Thoracic aorta endothelial cell (primary cell): ENCODE measurements around the genes KRT75, KRT6A and KRT79.

DNA sequence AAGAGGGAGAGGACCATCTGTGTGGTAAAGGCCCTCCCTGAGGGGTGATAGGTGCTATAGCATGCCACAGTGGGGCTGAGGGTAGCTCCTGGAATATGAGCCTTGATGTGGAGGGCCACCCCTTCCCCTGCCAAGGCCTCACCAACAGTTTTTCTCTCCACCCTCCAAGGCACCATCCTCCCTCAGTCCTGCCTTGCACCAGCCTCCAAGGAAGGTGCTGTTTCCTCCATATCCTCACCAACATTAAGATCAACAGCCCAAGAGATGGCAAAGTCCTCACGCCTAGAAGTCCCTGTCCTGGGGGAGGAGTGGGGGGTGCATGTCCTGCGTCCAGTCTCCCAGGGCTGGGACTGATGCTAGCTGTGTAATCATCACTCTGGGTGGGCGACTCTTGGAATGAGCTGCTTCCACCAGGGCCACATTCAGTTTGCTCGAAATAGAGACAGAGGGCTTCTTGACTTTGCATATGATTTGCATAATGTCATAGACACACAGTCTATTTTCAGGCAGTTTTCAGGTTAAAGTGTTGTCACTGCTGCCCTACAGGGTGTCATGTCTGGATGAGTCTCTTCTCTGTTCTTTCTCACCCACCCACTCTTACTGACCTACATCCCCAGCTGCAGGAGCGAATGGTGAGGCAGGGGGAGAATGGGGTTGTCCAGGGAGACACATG is 17.4 kb downstream of the ACVRL1 start:
- CAGE, long polyA plus RNA = no peak

GRCh38 chr12:51925706-51926473 is 18.6 kb downstream of the ACVRL1 start:
- CAGE, long polyA plus RNA = no peak

- CAGE, long polyA plus RNA = no peak
Observed at GRCh38 chr12:51975931-51977348, 24.9 kb downstream of the ACVR1B start.

DNA sequence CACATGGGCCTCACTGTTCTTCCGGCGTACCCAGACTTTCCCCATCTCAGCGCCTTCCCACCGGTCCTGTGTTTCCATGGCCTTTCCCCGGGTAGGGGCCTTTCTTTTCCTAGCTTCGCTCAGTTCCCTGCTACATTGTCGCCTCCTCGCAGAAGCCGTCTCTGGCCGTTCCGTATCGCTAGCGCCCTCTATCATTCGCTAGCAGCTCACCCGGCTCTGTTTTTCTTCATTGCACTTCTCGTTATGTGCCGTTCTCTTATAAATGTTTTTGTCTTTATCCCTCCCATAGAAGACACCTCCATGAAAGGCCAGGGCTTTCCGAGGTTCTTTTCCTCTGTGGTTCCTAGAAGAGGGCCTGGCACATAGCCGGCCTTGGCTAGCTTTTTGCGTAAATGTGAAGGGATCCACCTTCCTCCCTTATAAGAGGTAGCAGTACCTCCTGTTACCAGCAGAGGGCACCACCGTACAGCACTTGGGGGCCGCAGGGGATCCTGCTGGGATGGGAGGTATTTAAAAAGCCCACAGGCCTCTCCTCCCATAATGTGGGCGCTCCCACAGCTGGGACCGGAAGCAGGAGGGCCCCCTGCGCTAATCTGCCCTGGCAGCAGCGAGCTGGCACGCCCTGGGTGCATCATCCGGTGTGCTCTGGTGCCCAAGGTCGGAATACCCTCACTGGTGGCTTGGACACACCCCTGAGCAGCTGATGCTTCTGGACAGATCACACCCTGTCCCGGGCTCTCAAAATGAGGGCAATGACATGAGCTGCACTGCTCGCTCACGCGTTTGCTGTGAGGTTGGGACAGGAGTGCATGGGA is 18.8 kb downstream of the TAMALIN start:
- CAGE, long polyA plus RNA = no peak

DNA sequence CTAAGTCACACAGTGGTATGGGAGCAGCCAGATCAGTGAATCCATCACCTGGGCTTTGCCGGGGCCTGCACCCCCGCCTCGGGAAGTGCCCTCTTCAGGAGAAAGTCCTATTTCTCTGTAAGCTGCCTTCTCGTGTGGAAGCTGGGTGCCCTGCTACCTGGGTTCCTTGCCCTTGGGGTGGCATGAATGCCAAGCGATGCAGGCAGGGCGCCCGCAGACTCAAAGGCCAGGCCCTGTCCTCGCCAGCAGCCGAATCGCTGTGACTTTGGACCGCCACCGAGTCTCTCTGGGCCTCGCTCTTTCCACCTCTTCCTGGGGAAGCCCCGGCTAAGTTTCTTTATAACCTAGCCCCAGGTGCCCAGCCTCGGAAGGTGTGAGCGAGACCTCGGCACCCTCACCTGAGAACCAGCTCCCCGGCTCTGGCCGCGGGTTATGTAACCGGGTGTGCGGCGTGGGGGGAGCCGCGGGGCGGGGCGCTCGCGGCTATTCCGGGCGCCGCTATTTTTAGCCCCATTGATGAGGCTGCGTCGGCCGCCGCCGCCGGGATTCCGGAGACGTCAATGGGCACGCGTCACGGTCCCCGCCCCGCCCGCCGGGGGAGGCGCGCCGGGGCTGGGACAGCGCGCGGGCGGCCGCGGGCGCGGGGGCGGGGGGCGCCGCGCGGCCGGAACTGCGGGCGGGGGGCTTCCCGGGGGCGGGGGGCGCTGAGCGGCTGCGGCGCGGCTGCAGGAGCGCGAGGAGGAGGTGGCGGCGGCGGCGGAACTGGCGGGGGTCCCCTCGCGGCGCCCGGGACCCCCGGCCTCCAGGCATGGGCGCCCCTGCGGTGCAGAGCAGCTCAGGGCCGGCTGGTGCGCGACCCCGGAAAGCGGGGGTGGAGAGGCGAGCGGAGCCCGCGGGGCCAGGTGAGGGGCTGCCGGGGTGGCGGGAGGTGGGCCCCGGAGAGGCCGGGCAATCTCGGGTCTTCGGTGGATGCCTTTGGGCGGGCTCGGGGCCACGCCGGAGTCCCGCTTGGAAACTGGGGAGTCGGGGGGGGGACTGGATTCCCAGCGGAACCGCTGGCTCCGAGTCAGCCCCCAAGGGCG is 14.4 kb upstream of the NR4A1 start:
- CAGE, long polyA plus RNA = no peak

GRCh38 chr12:52058430-52059175 is 7.4 kb downstream of the NR4A1 start:
- CAGE, long polyA plus RNA = no peak

- CAGE, long polyA plus RNA = no peak
Observed at GRCh38 chr12:52068988-52069271, 848 bp upstream of the ATG101 start.

DNA sequence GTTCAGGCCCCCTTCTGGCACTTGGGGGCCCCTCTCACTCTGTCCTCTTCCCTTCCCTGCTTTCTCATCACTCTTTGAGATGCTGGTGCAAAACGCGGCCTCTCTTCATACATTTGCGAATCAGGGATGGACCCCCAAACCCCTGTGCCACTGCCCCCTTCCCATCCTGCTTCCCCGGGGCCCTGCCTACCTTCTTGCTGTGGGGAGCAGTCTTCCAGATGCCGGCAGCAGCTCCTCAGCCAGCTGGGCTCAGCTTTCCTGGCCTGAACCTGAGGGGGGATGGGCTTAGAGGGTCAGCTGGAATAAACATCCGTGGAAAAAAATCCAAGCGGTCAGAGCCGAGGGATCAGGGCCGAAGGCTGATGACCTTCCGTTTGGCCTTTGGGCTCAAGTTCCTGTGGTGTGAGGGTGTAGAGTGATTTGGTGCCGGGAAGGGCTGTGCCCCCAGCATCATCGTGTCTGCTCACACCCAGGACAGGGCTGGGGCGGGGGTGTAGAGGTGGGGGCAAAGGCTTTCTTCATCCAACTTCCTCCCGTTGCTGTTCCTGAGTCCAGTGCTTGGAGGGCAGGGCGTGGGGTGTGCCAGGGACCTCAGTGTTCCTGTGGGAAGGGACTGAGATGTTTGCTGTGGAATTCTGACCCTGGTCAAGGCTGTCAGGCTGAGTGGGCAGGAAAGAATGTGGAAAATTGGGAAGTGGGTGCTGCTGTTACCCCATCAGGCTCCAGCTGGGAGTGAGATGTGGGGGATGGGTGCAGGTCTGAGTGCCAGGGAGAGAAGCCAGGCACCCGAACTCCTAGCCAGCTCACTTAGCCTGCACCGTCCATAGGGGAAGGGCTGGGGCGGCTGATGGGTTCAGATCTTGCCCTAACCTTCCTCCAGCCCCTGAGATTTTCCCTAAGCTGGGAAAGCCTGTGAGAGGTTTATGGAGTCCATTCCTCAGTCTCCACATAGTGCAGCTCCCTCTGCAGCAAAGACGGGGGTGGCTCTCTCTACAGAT is 2.7 kb downstream of the SMIM41 start:
- CAGE, long polyA plus RNA = no peak

DNA sequence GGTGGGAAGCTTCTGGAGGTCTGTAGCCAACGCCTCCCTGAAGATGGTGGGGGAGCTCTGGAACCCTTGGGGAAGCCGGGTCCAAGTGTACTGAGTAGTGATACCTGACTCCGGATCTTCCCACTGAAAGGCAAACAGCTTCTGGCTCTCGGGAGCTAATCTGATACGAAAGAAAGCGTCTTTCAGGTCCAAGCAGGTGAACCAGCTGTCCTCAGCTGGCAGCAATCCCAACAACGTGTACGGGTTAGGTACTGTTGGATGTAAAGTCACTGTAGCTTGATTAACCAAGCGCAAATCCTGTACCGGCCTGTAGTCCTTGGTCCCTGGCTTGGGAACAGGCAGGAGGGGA is 38.5 kb downstream of the SMIM41 start:
- CAGE, long polyA plus RNA = no peak

DNA sequence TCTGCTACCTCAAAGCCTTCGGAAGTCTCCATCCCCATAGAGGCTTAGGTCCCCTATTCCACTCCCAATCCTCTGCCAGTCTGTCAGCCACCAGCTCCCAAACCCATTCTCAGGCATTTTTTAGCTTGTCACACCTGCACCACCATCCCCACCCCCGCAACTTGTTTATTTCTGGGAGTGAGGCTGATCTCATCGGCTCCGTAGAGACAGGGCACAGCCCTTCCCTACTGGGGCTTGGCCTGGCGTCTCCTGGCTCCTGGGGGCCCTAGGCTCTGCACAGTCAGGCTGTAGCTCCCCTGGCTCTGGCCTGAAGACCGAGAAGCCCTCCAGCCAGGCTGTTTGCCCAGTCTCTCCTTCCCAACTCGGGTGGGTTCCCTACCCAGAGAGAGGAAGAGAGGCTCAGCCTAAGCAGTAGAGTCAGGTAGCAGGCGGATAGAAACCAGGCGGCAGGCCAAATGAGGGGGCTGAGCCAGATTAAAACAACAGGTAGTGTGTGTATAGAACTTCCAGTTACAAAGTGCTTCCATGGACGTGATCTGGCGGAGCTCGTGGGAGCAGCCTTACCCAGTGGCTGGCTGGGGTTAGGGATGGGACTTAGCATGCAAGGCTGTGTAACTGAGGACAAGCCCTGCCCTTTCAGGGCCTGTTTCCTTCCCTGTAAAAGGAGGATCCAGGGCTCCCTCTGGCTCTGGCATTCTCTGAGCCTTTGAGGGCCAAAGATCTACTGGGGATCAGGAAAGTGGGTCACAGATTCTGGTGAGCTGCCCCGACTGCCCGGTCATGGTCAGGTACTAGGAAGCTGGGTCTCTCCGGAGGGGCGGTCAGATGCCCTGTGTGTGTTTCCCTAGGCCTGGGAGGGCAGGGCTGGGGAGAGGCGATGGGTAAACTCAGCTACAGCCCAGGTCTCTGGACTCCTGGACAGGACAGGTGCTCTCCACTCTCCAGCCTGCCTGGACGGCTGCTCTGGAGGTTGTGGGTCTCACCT is 8.3 kb downstream of the KRT80 start:
- CAGE, long polyA plus RNA = no peak

DNA sequence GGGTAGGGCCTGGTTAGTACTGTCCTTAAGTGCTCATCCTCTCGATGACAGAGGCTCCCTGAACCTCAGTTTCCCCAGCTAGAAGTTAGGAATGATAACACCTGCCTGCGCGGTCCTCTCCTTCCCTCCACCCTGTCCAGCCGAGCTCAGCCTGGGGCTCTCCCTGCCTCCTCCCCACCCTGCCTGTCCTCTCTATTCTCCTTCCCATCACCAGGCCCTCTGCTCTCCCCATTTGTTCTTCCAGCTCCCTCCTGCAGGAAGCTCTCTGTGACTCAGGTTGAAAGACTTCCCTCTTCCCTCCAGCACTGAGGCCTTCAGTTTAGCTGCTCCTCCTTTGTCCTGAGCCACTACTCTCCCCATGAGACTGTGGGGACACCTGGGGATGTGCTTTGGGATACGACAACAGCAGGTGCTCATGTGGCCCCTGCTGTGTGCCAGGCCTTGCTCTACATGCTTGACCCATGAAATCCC is 5.8 kb downstream of the KRT80 start:
- CAGE, long polyA plus RNA = no peak

DNA sequence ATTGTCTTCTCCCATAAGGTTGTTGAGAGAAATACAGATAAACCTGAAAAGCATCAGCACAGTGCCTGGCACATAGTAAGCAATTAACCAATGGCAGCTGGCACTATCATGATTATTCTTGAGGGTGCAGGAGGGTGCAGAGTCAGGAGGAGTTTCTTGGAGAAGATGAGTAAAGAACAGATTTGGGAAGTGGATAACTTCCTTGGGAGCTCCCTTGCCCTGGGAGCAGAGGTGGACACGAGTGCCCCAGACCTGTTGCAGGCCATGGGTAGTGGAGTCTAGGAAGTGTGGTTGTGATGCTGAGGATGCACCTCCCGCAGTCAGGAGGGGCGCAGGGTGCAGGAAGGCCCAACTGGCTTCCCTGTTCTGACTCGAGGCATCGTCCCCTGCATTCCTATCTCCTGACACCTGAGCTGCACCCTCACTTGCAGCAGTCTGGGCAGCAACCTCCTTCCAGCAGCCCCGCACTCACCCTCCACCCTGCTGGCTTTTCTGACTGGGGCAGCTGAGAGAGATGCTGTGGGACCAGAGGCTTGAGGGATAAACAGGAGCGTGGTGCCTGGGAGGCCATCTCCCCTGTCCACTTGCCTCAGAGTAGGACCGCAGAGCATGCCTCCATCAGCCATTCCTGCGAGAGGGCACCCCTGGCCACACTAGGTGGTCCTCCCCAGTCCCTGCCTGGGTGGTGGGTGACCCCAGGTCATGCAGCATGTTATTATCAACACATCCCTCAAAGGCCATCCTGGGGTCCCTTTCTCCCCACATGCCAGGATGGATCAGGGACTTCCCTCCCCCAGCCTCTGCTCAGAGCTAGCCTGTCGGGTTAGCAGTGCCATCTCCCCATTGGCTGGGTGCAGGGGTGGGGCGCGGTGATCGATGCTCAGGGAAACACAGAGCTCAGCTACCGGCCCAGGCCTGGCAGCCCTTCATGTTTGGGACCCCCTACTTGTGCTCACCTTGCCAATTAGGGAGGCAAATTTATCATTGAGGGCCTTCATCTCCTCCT is 864 bp downstream of the KRT80 start:
- CAGE, long polyA plus RNA = no peak

DNA sequence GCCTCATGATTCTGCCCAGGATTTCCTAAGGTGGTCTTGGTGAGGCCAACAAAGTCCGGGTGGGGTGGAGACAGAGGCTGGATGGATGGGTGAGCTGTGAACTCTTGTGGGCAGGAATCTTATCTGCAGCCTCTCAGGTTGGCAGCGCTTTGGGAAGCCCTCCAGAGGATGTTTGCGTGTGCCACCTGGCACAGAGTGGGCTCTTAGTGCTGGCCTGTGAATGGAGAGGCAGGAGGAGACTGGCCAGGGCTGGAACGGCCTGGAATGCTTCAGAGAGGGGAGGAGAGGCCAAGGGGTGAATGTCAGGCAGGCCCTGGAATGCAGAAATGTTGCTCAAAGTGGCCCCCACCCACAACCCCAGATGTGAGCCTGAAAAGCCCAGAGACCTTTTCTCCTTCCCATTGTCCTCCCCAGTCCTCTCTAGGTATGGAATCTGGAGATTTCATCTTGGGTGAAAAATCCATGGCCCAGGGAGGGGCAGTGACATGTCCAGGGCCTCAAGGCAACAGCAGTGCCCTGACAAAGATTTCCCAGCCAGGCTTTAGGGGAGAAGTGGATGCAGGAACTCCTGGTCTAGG is 2.1 kb upstream of the KRT7 start:
- CAGE, long polyA plus RNA = no peak

DNA sequence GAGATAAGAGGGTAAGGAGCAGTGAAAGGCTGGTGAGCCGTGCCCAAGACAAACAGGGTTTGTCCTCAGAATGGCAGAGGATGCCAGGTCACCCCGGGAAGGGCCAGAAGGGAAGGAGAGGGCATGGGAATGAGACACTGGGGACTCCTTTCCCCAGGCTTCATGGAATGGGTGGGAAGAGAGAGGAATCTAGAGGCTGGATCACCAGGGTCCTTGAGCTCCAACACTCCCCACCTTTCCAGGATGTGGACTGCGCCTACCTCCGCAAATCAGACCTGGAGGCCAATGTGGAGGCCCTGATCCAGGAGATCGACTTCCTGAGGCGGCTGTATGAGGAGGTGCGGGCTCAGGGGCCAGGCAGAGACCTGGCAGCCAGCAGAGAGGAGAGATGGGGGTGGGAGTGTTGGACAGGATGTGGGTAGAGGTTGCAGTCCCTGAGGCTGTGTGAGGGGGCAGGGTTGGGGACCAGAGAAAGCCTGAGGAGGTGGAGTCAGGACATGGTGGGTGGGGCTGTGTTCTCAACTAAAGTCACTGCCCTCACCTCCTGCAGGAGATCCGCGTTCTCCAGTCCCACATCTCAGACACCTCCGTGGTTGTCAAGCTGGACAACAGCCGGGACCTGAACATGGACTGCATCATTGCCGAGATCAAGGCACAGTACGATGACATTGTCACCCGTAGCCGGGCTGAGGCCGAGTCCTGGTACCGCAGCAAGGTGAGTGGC is 13.5 kb upstream of the KRT81 start:
- CAGE, long polyA plus RNA = no peak

GRCh38 chr12:52349448-52349647 is 17.9 kb downstream of the KRT85 start:
- CAGE, long polyA plus RNA = no peak

GRCh38 chr12:52434154-52434565 is at the start of gene KRT75:
Gene KRT75 (minus strand): TSS chr12:52434371.
- CAGE, long polyA plus RNA = no peak

DNA sequence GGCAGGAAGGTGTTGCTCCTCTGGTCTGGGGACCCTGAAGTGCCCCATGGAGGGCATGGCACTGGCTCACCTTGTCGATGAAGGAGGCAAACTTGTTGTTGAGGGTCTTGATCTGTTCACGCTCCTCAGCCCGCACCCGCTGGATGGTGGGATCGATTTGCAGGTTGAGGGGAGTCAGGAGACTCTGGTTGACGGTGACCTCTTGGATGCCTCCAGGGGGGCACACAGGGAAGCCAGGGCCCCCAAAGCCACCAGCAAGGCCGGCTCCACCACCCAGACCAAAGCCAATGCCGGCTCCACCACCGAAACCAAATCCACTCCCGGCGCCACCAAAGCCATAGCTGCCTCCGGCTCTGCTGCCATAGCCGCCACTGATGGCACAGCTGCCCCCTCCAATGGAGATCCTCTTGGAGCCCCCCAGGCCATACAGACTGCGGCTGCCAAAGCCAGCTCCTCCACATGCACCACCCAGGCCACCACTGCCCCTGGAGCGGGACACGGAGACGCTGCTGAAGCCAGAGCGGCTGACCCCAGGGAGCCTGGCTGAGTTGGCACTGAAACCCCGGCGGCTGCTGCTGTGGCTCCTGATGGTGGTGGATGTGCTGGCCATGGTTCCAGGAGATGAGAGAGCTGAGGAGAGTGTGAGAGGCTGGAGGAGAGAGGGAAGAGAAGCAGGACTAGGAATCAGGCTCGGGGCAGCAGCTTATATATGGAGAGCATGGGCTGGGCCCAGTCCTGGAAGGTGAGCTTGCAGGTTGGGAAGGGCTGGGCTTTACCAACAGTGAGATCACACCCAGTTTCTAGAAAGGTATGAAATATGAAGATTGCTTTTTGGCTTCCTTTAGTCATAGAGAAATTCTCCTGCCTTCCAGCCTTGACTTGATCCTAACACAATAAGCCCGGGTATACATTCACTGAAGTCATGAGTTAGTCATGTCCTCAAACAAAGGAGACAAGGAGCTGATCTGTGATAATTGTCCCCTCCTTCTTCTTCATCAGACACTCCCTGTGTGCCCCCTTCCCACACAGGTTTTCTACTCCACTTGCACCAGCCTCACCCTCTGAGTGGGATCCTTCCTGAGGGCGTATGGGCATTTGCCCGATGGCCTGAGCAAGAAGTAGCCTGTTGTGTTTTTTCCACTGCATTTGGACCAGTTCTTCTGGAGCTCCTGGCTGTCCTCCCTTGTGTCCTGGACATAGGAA is at the start of gene KRT6A:
KRT6A (minus strand) TSS at position 679 of the 1,203 bp plus-strand sequence.
- CAGE, long polyA plus RNA = no peak

- CAGE, long polyA plus RNA = no peak
Observed at GRCh38 chr12:52650243-52650970, 1.6 kb downstream of the KRT2 start.

- CAGE, long polyA plus RNA = no peak
Observed at GRCh38 chr12:52834101-52834601, at the start of gene KRT79. Gene KRT79 (minus strand): TSS chr12:52834311.

- CAGE, long polyA plus RNA = no peak
Observed at GRCh38 chr12:52901374-52902323, 3.2 kb downstream of the KRT8 start.